Hair follicular keratinocyte (primary cell): Measurements from ENCODE around the genes RHPN2 and UBA2.

GRCh38 chr19:33062549-33063231, 2.0 kb downstream of the RHPN2 start:
- RAMPAGE, long total RNA = no peak

DNA sequence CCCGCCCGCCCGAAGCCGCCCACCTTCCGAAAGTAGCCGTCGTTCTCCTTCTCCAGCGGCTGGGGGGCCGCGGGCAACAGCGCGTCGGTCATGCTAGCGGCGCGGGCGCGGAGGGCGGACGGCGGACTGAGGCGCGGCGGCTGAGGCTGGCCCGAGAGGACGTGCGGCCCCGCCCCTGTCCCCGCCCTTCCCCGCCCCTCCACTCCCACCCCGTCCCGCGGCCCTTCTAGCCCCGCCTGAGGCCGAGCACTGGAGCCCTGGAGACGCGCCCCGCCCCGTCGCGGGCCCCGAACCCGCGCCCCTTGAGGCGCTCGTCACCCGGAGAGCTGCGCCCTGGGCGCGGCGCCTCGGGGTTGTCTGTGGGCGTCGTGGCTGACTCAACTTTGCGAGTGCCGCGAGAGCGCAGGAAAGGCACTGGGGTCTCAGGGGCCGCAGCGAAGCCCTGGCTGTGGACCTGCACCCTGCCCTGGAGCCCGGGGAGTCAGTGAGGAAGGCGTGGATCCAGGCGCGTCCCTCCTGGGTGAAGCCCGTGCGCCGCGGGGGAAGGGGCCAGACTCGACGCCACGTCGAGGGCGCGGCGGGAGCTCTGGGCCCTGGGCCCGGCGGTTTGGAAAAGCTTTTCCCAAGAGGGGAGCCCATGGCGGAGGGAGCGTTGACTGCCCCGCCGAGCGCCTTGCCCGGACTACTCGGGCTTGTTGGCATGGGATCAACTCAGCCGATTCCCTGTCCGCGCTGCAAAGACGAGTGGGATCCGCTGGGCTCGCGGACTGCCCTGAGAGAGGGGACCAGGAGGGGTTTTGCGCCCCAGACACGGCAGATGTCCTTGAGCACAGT, at the start of gene RHPN2:
RHPN2 (minus strand) TSS at position 128 of the 834 bp plus-strand sequence.
- RAMPAGE, long total RNA = no peak

GRCh38 chr19:33259502-33260110, 34.0 kb upstream of the SLC7A10 start:
- RAMPAGE, long total RNA = no peak

- RAMPAGE, long total RNA = no peak
These were observed 35.1 kb upstream of the SLC7A10 start for GRCh38 chr19:33260432-33261534.

GRCh38 chr19:33290946-33291416, 11.4 kb downstream of the CEBPA start:
- RAMPAGE, long total RNA = no peak

GRCh38 chr19:33404994-33405823, 31.7 kb downstream of the CEBPG start:
- RAMPAGE, long total RNA = no peak

DNA sequence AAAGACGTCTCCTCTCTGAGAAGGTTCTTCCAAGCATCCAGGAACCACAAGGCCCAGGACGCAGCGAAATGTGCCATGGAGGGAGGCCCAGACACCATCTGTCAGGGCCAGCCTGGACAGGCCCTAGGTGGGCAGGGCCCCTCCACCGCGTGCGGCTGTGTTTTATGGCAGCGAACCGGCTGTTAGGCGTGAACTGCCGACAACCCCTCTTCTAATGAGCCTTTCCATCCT, 53.2 kb downstream of the CEBPG start:
- RAMPAGE, long total RNA = no peak

DNA sequence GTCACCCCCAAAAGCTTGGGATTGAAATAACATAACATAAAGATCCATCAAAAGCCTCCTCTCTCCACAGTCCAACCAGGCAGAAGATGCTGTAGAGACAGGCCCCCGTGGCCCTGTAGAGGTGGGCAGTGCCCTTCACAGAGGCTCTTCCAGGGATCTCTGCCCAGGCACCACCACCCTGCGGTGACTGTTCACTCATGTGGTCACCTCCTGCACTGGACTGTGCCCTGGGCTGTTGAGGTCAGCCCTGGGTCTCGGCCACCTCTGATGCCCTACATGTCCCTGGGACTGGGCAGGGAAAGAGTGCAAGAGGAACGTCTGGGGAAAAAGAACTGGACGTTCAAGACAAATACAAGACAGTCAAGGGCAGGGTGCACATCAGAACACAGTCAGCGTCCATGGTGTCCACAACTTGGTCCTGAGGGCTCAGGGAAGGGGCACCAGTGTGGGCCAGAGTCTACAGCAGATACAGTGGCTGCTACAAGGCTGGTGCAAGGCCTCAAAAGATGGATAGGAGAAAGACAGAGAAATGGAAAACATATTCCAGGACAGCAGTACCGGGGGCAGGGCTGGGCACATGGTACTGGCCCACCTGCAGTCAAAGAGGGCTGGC, 22.3 kb downstream of the PEPD start:
- RAMPAGE, long total RNA = no peak

- RAMPAGE, long total RNA = no peak
These were observed 19.2 kb downstream of the PEPD start for GRCh38 chr19:33502164-33502936.

DNA sequence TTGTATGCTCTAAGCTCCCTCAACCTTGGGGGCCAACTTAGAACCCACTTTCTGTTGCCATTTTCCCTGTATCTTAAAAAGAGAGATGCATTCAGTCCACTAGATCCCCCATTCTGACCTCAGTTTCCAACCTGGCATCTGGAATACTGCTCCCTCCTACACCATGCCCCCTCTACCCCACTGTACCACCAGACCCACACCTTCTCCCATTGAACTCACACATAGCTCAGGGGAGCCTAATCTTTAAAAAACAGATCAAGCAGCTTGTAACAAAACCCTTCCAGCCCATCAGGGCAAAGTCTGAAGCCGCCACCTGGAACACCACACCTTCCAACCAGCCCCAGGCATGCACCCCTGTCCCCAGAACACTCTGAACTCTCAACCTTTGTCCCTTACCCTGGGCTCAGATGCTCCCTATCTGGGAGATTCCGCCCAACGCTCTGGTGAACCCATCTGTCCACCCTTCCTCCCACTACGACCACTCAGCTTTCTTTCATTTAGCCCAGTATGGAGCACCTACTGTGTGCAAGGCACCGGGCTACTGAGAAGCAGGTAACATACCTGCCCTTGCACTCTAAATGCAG, 882 bp downstream of the PEPD start:
- RAMPAGE, long total RNA = no peak

GRCh38 chr19:33701127-33701470, 79.3 kb downstream of the CHST8 start:
- RAMPAGE, long total RNA = no peak

DNA sequence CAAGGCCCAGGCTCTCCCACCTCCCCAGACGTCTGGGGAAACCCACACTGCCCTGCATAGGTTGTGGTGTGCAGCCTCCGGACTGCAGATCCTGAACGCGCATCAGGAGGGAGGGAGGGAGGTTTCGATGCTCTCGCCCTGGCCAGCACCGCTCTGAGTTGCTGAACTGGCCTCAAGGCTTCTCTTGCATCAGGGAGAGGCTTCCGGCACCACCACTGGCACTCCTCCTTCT, 24.2 kb downstream of the KCTD15 start:
- RAMPAGE, long total RNA = no peak

DNA sequence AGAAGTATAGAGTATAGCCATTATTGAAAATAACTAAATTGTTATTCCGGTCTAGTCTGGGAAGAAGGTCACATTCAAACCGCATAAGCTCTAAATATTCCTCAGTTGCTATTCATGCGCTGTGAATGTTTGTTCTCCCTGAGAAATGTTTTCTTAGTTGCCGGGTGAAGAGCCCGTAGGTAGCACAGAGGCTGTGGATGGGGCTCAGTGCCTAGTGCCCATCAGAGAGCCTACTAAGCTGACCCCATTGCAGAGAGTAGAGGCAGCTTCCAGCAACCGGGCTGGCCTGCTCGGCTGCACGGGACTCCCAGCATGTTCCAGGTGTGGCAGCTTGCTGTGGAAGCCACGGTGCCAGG, 82.2 kb downstream of the KCTD15 start:
- RAMPAGE, long total RNA = no peak

DNA sequence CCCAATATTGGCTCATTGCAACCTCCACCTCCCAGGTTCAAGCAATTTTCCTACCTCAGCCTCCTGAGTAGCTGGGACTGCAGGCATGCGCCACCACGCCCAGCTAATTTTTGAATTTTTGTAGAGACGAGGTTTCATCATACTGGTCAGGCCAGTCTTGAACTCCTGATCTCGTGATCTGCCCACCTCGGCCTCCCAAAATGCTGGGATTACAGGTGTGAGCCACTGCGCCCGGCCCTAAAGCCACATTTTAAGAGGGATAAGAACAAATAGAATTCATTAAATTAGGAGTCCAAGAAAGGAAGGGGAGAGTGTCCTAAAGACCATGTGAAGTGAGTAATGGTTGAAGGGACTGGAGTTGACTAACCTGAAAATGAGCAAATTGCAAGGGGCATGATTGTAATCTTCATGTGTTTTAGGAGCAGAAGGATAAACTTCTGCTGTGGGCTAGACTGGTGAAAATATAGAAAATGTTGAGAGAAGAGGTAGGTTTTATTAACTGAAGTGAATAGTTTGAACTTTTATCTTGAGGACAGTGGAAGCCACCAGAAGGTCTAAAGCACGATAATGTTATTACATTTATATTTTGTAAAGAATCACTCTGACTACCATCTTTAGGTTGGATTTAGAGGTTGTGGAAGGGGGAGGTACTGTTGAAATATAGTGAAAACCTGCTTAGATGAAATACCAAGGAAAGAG, 35.4 kb downstream of the LSM14A start:
- RAMPAGE, long total RNA = no peak

DNA sequence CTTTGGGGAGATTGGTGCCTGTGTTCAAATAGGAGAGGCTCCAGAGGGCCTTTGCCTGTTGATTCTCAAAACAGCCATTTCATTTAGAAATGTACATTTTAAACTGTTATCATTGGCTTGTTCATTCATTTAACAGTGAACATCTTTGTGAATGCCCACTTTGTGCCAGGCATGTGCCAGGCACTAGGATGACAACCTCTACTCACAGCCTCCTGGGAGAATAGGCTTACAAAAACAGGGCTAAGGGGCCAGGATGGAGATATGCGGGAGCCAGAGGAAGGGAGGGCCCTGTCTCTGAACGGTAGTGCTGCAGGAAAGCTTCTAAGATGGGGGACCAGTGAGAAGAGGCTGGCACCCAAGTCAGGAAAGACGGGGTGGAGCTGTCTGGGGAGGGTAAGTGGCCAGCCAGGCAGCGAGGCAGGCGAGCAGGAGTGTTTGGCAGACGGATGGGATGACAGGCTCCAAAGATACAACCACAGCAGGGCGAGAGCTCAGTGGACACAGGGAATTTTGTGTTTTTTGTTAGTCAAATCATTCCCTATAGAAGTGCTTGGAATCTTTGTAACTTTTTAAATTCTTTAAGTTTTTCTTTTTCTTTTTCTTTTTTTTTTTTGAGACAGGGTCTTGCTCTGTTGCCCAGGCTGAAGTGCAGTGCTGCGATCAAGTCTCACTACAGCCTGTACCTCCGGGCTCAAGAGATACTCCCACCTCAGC, 44.7 kb upstream of the GPI start:
- RAMPAGE, long total RNA = no peak

DNA sequence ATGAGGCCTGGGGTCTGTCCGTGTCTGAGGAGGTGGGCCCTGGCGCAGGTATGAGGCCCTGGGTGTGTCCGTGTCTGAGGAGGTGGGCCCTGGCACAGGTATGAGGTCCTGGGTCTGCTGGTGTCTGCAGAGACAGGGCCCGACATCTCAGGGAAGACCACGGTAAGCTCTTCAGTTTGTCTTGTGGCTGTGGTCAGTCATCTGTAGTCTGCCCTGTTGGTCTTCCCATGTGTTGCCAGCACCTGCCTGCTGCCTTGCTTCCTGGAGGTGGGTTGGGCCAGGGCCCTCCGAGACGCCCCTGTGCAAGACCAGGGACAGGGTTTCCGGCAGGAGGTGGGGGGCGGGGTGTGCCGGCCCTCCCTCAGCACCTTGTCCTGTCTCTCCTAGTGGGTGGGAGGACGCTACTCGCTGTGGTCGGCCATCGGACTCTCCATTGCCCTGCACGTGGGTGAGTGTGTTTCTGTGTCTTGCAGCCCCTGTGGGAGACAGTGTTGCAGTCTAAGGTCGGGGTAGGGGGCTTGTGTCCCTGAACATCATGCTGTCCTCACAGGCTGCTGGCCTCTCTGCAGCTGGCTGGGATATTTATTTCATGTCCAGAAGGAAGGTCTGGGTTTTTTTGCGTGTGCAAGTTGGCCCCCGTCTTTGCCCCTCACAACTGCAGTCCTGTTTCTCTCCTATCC, 11.2 kb upstream of the PDCD2L start:
- RAMPAGE, long total RNA = no peak

DNA sequence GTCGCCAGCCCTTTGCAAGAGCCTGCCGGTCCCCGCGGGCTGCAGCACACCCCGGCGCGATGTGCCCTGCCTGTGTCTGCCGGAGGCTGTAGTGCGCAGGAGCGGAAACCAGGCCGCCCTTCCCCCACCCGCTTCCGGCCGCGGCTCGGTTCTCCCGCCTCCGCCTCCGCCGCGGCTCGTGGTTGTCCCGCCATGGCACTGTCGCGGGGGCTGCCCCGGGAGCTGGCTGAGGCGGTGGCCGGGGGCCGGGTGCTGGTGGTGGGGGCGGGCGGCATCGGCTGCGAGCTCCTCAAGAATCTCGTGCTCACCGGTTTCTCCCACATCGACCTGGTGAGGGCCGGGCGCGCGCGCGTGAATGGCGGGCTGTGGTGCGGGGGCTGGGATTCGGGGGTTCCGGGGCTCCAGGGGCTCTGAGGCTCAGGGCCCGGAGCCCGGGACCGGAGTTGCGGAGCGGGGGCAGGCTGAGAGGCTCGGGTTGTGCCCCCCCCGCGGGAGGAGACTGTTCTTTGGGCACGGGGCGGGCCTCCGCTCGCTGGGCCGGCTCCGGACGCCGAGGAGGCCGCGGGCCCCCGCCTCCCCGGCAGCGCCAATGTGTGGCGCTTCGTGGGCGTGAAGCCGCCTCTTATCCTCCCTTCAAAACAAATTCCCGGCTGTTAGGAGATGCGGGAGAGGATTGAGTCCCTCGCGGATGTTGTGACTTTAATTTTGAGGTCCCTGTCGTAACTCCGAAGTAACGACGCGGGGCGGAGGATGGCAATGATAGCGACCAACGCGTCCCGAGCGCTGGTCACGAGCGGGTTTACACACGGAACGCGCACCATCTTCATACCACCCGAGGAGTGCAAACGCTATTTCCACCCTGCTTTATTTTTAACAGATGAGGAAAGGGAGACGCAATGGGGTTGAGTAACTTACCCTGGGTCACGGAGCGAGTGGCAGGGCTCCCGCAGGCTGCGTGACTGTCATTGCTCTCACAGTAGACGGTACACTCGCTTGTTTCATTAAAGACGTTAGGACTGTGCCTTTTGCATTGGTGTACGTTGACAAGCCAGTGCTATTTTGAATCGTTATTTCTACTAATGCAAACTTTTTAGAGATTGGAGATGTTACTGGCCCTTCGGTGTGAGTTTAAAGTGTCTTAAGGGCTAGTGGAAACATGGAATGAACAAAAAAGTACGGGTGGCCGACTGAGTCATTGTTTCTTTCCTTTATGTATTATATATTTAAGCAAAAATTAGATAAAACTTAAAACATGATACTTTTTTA, at the start of gene UBA2:
UBA2 (plus strand) TSS at position 141 of the 1,266 bp plus-strand sequence.
- RAMPAGE, long total RNA = no peak

DNA sequence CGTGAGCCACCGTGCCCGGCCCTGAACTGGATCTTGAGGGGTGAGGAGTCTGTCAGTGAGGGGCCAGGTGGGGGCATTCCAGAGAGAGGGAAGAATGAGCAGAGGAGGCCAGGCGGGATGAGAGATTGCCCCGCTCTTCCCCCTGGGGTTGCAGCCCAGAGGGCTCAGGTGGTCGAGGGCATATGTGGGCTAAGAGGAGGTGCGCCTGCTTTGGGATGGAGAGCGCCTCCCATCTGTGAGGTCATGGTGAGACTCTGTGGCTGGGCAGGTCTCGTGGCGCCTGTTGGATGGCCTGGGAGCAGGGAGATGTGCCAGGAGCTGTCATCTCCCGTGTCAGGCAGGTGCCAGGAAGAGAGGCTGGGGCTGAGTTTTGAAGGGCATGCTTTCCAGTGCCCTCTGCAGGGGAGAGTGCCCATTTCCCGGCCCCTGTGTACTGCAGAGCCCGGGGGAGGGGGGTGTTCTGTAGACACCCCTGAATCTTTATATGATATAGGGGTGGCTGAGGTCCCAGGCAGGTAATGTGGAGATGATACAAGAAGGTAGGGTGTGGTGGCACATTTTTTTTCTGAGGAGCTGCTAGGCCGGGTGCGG, 2.7 kb downstream of the WTIP start:
- RAMPAGE, long total RNA = no peak

GRCh38 chr19:34676576-34677150, 296 bp downstream of the SCGB2B2 start:
- RAMPAGE, long total RNA = no peak

DNA sequence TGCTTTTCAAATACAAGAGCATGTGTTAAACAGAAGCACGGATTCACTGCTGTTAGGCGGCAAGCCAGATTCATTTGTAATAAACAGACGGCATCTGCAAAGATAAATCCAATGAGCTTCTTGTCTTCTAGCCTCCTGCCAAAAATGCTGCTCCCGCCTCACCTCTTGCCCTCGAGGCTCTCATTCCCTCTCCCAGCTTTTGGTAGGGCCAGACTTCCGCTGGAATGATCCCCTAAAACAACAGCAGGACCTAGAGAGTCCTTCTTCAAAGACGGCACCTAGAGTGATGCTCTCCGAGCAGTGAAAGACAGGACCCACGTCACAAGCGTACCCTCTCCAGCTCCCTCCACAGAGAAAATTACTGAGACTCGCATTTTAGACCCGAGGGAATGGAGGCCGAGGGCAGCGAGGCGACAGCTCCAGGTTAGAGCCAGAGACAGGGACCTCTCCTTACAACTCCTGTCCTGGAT, 806 bp downstream of the ZNF599 start:
- RAMPAGE, long total RNA = no peak